Kidney epithelial cell (primary cell): ENCODE results near the genes BASP1 and CDH12.

DNA sequence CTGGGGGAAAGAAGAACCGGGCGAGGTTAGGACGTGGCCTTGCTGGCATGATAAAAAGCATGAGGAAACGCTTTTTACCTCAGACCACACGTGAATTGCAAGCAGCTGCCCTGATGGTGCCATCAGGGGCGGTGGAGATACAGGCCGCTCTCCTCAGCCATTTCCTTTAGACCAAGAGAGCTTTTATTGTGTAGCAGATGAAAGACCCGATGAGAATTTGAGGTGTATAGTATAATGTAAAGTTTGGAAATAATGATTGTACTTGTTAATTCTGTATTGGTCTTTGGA lies 38.0 kb downstream of the OTULIN start:
- RAMPAGE, long total RNA = no peak
- RRBS = no CpG with 5 or more reads among the region's 8 CpGs

DNA sequence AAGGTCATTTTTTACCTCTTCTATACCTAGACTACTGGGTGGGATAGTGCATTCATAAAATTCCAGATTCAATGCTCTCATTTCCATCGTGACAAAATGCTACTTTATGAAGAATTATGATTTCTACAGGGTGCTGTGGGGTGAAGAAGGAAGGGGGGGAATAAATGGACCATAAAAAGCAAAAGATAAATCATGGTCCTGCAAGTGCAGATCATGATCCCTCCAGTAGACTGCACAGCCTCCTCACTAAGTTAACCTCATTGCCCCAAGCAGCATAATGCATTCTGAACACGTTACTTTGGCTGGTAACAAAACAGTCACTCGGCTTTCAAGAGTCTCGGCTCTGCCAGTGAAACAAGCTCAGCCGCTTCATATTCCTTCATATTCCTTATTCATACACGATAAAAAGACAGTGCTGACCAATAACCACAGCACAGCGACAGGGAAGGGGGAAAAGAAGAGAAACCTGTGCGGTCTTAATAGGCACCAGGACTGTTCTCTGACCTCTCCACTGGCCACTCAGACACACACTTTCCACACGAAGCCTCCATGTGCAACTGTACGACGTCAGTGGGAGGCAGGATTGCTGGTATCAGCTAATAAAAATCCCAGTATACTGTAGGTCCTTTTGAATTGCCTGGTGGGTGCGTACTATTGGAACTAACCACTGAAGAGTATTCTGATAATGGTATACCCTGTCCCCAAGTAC lies 60.6 kb downstream of the ANKH start:
- RAMPAGE, long total RNA = no peak
- RRBS = no CpG with 5 or more reads among the region's 12 CpGs

DNA sequence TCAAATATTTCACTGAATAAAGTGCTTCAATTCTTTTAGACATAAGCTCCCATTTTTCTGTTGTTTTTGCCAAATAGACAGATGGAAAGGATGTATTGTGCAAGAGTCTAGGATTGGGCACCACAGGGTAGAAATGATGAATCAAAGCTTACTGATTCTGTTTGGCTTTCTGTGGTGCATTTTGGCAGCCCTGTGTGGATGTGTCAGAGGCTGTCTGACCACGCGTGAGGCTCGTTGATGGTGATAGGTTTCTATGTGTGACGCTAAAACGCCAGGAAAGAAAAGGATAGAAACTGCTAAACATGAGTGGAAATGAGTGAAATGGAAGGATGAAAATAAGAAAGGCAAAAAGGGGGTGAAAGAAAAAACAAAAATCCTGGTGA lies 54.6 kb downstream of the ANKH start:
- RAMPAGE, long total RNA = no peak
- RRBS = no CpG with 5 or more reads among the region's 5 CpGs

DNA sequence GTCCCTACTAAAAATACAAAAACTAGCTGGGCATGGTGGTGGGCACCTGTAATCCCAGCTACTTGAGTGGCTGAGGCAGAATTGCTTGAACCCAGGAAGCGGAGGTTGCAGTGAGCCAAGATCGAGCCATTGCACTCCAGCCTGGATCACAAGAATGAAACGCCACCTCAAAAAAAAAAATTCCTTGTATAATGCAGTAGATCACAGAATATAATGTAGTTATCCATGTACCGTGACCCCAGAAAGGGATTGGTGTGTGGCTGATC lies 23.6 kb upstream of the ANKH start:
- RAMPAGE, long total RNA = no peak
- RRBS = no CpG with 5 or more reads among the region's 4 CpGs

- RAMPAGE, long total RNA = no peak
- RRBS = no CpG with 5 or more reads among the region's 9 CpGs
Observed at GRCh38 chr5:14992635-14993108, 121.1 kb upstream of the ANKH start.

DNA sequence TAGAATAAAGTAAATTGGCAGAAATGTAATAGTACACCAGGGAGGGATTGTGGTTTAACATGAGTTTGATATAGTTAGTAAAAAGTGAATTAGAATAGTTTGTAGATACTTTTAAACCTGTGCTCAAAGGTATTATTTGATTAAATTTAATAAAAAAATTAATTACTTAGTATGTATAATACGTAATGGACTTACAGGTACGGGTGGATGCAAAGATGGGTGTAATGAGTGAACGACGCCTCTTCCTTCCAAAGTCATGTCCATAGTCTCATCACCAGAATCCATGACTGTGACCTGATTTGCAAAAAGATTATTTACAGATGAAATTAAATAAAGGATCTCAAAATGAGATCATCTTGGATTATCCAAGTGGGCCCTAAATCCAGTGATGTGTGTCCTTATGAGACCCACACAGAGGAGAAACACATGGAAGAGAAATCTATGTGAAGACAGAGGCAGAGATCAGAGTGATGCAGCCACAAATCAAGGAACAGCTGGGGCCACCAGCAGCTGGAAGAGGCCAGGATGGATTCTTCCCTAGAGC lies 286.7 kb downstream of the FBXL7 start:
- RAMPAGE, long total RNA = no peak
- RRBS = no CpG with 5 or more reads among the region's 4 CpGs

DNA sequence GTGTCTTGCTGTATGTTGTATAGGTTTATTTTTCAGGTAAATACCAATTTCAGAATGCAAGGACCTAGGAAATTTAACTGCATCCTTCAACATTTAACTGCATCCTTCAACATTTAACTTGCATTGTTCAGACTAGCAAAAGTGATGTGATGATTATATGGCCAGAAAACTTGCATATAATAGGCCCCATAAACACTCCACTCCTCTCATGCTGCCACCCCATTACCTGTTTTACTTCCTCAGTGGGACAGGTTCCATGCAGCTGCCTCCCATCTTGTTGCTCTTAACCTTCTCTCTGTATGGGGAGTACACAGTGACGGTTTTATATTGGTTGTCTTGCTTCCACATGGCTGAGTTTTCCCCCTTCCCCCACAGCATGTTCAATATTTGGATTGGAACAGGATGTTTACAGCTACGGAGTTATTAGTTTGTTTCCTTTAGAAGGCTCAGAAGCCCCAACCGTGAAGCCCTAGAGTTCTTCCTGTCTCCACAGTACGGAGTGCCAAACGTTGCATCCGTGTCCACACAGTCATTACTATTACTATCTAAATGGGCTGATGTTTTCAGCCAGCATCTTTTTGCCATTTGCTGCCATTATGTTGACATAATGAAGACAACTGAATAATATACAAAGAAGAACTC lies 277.6 kb downstream of the MARCHF11 start:
- RAMPAGE, long total RNA = no peak
- RRBS = no CpG with 5 or more reads among the region's 6 CpGs

GRCh38 chr5:16521327-16522143 lies 55.9 kb upstream of the ZNF622 start:
- RAMPAGE, long total RNA = no peak
- RRBS = no CpG with 5 or more reads among the region's 9 CpGs

GRCh38 chr5:16589620-16590260 lies 27.1 kb downstream of the RETREG1 start:
- RAMPAGE, long total RNA = no peak
- RRBS = no CpG with 5 or more reads among the region's 4 CpGs

GRCh38 chr5:16712979-16714166 lies 96.6 kb upstream of the RETREG1 start:
- RAMPAGE, long total RNA = no peak
- RRBS = no CpG with 5 or more reads among the region's 20 CpGs

DNA sequence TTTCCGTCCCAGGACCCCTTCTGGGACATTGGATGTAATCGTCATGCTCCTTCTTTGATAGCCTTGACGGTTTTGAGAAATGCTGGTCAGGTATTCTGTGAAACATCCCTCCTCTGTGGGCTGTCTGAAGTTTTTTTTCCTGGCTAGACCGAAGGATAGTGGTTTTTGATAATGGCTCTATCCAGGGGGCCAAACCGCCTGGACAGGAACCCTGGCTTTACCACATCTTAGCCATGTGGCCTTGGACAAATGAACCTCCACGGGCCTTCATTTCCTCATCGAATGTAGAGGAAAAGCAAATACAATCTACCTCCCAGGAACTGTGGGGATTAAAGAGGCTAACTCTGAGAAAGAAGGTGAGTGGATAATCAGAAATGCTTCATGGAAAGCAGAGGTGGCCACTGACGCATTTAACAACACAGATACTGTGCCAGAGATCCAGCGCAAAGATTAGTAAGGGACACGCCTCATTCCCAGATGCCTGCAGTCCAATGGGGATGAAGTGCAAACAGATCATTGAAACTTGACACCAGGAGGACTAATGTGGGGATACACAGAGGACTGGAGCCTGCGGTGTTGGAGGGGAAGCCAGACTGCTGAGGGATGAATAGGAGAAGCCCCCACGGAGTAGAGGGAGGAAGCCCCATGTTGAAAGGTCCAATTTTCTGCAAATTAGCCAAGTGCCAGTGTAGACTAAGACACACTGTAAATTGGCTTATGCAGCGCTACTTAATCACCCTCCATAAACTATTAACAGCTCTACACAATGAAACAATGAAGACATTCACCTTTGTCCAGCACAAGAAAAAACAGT lies 41.7 kb downstream of the MYO10 start:
- RAMPAGE, long total RNA = no peak
- RRBS = no CpG with 5 or more reads among the region's 13 CpGs

GRCh38 chr5:16931330-16931730 lies 4.8 kb downstream of the MYO10 start:
- RAMPAGE, long total RNA = no peak
- RRBS = no CpG with 5 or more reads among the region's 3 CpGs

- RAMPAGE, long total RNA = no peak
- RRBS = 1% methylated on average over 28 of the region's 74 CpGs
Observed at GRCh38 chr5:17217188-17217962, at the start of gene BASP1. Gene BASP1, plus strand, starts transcription at chr5:17217631.

- RAMPAGE, long total RNA = no peak
- RRBS = no CpG with 5 or more reads among the region's 4 CpGs
Observed at GRCh38 chr5:17229239-17229733, 11.9 kb downstream of the BASP1 start.

DNA sequence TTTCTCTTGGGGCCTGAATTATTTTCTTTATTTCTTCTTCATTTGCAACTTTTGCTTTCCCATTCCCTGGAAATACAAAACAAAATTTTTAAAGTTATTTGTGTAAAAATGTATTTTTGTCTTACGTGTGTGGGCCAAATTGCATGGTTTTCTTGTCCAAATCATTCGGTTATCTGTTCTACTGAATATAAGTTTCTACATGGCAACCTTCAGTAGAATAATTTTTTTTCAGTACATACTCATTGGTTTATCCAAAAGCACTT lies 672.6 kb upstream of the H3Y1 start:
- RAMPAGE, long total RNA = no peak
- RRBS = no CpG with 5 or more reads among the region's 2 CpGs

DNA sequence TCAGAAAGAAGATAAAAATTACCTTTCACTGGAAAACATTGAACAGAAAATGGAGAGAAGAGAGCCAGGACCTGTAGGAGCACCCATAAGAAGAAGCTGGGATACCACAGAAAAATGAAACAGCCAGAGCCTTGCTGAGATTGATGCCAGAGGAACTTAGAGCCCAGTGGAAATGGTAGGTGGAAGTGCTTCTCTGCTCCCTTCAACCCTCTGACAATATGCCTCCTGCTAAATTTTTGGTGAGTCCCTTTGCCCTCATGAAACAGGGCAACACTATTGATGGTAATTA lies 803.9 kb downstream of the CDH18 start:
- RAMPAGE, long total RNA = no peak

- RAMPAGE, long total RNA = no peak
Observed at GRCh38 chr5:19666751-19667002, 321.3 kb downstream of the CDH18 start.

- RAMPAGE, long total RNA = no peak
- RRBS = no CpG with 5 or more reads among the region's 40 CpGs
Observed at GRCh38 chr5:21341117-21341632, 1353.2 kb upstream of the CDH18 start.

DNA sequence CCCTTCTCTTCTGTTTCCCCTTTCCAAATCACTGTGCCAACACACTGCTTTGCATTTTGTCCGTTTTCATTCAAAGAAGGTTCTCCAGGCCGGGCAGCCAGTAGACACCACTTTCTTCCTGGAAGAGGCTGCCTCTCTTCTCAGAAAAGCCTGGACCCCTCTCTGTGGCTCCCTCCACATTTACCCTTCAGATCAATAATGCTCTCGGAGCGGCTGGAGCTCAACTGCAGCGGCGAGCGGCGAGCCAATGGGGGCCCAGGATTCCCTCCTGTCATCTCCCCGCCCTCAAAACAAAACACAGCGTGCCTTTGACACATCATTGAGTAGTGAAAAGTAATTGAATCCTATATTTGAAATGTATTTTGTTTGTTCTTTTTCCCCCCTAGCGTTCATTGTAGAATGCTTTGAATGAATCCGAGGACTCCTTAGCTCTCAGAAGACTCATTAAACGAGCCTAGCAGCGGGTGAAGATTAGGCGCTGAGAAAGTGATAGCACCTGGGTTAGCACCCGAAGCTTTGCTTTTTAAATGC lies at the start of gene CDH12:
TSS of gene CDH12 (minus strand) at position 200 of the 531 bp plus-strand sequence.
- RAMPAGE, long total RNA = no peak
- RRBS = no CpG with 5 or more reads among the region's 16 CpGs

- RAMPAGE, long total RNA = no peak
- RRBS = no CpG with 5 or more reads among the region's 4 CpGs
Observed at GRCh38 chr5:23013433-23014084, 160.4 kb upstream of the CDH12 start.